Astrocyte (in vitro differentiated cells and primary cell): ENCODE results near the genes SLC41A1 and EIF2D.

DNA sequence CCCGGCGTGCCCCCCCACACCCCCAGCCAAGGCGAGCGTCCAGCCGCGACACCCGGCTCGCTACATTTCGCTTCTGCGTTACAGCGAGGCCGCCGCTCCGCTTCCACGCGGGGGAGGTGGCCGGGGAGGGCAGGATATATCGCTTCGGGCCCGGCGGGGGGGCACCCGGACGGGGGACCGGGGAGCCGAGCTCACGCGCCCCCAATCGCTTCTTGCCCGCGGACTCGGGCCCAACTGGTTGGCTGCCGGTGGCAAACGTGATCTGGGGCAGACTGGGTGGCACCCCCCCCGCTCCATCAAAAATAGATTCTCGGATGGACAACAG lies at the start of gene SLC41A1:
TSS of gene SLC41A1 (minus strand) at position 274 of the 325 bp plus-strand sequence.
- PRO-cap: bidirectional peak, plus-strand start outside the sequence, minus-strand start at position 236 of the sequence
- RRBS, 2 experiments: 1 to 2% methylated on average over 26 to 27 of the region's 35 CpGs

- PRO-cap: no peak
- RRBS, 2 experiments: no CpG with 5 or more reads among the region's 8 CpGs
Observed at GRCh38 chr1:205857770-205858488, 8.0 kb upstream of the PM20D1 start.

DNA sequence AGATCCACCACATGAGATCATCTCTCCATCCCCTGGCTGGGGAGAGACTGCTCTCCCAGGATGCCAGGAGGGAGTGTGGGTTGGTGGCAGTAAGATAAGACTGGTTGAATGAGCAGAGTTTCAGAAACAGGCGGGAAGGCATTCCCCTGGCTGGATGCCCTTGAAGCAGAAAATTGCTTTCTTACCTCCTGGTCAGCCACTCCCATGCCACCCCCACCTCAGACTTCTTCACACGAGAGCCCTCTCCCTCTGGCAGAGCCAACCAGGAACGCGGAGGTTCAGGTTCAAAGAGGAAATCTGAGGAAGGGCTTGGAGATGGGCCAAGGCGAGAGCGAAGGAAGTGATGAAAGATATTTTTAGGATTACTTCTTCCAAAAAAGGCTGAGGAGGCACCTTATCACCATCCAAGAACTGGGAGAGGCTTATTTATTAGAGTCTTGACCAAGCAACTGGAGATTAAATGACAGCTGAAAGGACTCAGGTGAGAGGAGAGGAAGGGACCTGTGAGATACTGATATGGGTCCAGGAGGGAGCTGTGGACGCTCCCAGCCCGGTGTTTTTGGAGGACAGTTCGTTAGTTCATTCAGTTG lies 18.8 kb upstream of the SLC26A9 start:
- PRO-cap: no peak
- RRBS, 2 experiments: no CpG with 5 or more reads among the region's 9 CpGs

- PRO-cap: no peak
- RRBS, 2 experiments: no CpG with 5 or more reads among the region's 8 CpGs
Observed at GRCh38 chr1:206459769-206460299, 10.4 kb upstream of the IKBKE start.

DNA sequence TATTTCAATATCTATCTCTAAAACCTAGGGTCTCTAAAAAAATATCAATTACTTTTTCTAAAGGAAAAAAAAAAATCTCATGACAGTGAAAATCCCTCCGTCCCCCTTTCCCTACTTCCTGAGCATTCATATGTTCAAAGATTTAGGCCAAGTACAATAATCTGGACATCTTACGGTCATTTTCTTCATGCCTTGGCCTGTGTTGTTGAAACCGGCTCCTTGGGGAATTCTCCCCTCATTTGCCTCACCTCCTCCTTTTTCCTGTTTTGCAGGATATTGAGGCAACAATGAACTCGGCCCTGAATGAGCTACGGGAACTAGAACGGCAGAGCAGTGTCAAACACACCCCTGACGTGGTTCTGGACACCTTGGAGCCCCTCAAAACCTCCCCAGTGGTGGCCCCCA lies 9.5 kb upstream of the IKBKE start:
- PRO-cap: no peak
- RRBS, 2 experiments: no CpG with 5 or more reads among the region's 7 CpGs

DNA sequence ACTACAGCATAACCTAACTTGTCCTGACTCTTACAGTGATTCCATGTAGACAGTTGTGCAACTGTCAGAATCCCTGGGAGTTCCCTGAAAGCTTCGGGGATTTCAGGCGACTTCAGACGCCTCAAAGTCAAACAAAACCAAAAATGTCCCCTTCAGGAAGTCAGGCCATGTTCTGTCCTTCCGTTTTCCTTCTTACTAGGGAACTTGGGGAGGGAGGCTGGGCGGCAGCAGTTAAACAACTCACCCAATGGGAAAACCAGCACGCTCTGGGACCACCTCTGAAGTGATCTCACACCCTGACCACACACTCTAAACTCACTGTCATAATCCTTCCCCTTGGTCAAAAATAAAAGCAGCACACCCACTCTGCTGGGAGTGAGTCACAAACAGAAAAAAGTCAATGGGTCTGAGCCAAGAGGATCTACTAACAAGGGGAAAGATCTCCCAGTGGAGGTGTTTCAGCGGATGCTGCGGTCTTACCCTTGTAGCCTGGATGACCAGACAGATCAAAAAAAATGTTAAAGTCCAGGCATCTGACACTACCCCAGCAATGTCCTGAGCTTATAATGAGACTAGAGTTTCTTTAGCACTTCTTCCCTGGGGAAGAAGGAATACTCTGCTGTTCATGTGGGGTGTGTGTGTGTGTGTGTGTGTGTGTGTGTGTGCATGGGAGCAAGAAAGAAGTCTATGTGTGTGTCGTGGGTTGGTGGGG lies 3.3 kb upstream of the RASSF5 start:
- PRO-cap: unidirectional peak, plus-strand start at position 390 of the sequence
- RRBS, 2 experiments: no CpG with 5 or more reads among the region's 9 CpGs

- PRO-cap: no peak
- RRBS, 2 experiments: no CpG with 5 or more reads among the region's 6 CpGs
Observed at GRCh38 chr1:206559138-206560074, 52.1 kb downstream of the RASSF5 start.

- PRO-cap: no peak
- RRBS, 2 experiments: no CpG with 5 or more reads among the region's 6 CpGs
Observed at GRCh38 chr1:206560075-206560417, 52.2 kb downstream of the EIF2D start.

- PRO-cap: no peak
- RRBS, 2 experiments: no CpG with 5 or more reads among the region's 9 CpGs
Observed at GRCh38 chr1:206585058-206585557, 27.2 kb downstream of the EIF2D start.

- PRO-cap: bidirectional peak, plus-strand start at chr1:206612194, minus-strand start at chr1:206612130; unidirectional peak, minus-strand start at chr1:206612442
- RRBS, 2 experiments: no CpG with 5 or more reads among the region's 51 CpGs
Observed at GRCh38 chr1:206611741-206612879, at the start of gene EIF2D. TSS of gene EIF2D (minus strand) at chr1:206612465.

- PRO-cap: no peak
- RRBS, 2 experiments: no CpG with 5 or more reads among the region's 8 CpGs
Observed at GRCh38 chr1:206661270-206661670, 23.4 kb upstream of the MAPKAPK2 start.

DNA sequence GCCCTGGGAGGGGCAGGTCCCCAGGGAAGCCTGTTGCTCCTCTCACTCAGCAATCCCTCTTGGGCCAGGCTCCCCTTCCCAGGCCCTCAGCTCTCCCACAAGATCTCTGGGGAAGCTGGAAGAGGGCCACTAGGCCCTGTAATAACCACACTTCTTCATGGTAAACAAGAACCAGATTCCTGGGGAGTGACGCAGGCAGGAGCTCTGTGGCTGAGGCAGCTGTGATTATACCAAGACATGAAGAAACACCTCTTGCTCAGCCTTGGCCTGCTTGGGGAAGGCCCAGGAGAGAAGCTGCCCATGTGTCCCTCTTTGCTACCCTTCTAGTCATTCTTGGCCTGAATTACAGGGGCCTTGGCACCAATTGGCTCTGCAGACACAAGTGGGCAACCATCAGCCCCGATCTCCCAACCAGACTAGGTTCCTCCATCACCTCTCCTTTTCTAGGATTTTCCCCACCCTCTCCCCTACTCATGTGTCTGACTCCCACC lies 9.8 kb upstream of the MAPKAPK2 start:
- PRO-cap: no peak
- RRBS, 2 experiments: no CpG with 5 or more reads among the region's 2 CpGs

- PRO-cap: no peak
- RRBS, 2 experiments: 67 to 90% methylated on average over 3 of the region's 9 CpGs
Observed at GRCh38 chr1:206691490-206692209, 6.9 kb downstream of the MAPKAPK2 start.

- PRO-cap: no peak
- RRBS, 2 experiments: no CpG with 5 or more reads among the region's 18 CpGs
Observed at GRCh38 chr1:206728501-206729256, 41.9 kb upstream of the IL19 start.

DNA sequence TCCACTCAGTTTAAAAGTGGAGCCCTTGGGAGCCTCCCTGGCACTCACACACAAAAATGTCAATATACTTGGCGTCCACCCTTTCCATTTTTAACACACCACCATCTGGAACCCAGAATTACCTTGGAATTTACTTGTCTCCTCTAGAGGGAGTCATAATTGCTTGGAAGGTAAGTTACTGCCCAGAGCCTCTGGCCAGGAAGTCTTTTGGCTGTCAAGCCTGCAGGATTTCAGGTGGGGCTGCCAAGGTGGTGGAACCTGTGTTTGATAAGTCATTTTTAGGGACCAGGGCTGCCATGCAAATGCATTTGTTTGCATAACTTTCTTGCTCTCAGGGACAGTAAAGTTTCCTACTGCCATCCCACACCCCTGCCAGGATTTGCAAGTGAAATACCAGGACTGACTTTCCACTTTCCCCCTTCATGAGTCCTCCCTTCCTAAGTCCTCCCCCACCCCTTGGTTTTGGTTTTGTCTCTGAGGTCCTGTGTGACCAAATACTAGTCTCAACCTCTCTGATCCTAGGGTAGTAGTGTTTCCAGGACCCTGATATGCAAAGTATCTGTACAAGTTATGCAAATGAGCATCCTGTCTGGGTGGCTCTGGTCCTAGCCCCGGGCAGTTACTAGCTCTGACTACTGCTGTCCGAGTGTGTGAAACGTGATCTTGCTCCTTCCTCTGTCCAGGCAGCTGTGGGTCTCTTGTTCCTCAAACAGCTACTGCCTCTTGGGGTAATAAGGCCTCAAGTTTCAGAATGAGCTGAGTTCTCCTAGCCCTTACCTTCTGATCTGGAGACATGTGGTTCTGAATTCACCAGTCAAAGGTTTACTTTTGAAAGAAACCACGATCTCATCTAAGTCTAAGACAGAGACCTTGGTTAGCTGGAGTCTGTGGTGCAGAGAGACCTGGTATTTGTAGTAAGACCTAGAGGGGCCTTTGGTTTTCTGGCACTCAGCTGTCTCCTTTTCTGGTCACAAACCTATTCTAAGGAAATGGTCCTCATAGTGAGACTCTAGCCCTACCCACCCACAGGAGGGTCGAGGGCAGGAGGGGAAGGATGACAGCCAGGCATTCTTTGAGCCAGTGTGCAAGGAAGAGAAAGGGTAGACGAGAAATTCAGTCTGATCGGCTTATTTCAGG lies 31.2 kb upstream of the IL19 start:
- PRO-cap: no peak
- RRBS, 2 experiments: no CpG with 5 or more reads among the region's 8 CpGs

DNA sequence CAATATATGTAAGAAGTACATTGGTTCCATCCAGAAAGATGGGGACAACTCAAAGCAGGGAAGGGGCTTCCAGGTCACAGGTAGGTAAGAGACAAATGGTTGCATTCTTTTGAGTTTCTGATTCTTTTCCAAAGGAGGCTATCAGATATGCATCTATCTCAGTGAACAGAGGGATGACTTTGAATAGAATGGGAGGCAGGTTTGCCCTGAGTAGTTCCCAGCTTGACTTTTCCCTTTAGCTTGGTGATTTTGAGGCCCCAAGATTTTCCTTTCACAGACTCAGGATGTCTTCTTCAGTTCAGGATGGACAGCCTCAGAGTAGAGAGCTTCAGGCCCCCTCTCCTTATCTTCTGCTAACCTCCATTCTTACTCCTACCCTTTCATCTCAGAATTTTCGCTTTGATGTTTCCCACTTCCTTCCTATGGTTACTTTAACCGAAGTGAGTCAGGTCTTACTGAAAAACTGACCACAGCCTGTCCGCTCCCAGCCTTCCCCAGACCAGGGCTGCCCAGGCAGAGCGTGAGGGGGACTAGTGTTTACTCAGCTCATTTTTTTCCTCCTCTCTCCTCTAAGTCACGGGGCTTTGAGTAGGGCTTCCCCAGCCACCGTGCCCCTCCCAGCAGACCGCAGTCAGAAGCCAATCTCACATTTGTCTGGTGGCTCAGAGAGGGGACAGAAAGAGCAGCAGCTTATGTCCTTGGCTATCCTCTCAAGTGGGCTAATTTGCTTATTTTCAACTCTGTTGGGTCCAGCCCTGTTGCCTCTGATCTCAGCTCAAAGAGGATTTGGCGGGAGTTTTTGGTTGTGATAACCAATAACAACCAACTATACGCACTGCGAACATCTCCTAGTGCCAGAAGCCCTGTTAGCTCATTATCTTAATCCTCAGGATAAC lies 4.3 kb upstream of the IL19 start:
- PRO-cap: no peak
- RRBS, 2 experiments: no CpG with 5 or more reads among the region's 10 CpGs

DNA sequence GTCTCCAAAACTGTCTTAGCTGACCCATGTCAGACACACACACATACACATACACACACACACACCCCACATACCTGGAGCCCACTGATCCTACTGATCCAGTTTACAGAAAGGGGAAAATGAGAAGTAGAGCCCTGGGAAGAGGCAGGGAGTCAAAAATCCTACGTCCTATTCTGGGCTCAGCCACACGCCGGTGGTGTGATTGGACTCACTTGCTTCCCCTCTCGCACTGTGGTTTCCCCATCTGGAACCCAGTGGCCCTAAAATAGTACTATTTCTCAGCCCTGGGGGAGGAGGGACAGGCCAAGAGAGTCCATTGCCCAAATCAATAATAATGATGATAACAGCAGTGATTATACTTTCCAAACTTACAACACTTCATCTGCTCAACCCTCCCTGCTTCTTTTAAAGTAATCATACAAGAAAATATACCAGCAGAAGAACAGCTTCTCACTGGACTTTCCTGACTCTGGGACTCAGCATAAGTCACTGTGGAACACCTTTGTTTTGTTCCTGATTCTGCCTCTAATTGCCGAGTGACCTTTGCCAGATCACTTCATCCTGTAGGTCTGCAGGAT lies 3.0 kb upstream of the PIGR start:
- PRO-cap: no peak
- RRBS, 2 experiments: no CpG with 5 or more reads among the region's 5 CpGs

GRCh38 chr1:206952888-206953435 lies 6.7 kb upstream of the PIGR start:
- PRO-cap: no peak
- RRBS, 2 experiments: no CpG with 5 or more reads among the region's 5 CpGs

DNA sequence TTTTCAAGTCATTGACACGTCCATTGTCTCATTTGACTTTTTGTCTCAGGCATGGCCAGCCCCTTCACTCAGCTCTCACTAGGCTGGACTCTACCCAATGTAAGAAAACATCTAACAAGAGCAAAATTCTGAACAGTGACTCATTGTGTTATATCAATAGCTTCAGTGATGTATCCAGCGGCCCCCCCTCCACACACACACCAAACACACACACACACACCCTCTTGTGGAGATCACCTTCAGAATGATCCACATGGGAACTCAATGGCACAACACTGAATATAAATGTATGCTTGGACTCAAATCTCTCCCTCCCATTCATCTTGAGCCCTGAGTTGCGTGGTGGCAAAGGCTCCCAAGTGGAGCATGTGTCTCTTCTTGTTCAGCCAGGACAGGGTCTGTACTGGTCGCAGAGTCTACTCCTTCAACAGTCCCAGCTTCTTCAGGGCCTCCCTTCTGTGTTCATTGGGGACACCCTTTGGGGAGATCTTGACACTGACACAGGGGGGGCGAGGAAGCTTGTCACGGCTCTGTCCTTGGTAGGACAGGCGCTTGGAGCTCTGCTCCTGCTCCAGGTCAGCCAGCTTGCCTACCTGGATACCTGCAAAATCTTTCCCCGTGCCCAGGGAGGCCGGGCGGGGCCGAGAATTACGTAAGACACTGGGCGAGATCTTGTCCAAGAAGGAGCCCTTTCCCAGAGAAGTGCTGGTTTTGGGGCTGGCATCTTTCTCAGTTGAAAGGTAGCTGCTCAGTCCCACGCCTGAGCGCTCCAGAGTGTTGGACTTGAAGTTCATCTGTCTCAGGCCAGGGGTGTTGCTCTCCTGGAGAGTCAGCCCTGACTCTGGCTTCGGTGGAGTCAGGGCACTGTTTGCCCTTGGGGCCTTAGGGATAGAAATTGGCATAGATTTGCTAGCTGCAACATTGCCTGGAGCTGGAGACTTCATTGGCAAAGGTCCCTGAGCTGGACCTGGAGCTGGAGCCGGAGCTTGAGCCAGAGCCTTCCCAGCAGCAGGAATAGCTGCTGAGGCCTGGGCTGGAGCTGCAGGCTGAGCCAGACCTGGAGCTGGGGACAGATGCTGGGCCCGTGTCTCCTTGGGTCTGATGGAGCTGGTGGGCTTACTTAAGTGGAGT lies 10.6 kb downstream of the C1orf116 start:
- PRO-cap: no peak
- RRBS, 2 experiments: no CpG with 5 or more reads among the region's 18 CpGs

DNA sequence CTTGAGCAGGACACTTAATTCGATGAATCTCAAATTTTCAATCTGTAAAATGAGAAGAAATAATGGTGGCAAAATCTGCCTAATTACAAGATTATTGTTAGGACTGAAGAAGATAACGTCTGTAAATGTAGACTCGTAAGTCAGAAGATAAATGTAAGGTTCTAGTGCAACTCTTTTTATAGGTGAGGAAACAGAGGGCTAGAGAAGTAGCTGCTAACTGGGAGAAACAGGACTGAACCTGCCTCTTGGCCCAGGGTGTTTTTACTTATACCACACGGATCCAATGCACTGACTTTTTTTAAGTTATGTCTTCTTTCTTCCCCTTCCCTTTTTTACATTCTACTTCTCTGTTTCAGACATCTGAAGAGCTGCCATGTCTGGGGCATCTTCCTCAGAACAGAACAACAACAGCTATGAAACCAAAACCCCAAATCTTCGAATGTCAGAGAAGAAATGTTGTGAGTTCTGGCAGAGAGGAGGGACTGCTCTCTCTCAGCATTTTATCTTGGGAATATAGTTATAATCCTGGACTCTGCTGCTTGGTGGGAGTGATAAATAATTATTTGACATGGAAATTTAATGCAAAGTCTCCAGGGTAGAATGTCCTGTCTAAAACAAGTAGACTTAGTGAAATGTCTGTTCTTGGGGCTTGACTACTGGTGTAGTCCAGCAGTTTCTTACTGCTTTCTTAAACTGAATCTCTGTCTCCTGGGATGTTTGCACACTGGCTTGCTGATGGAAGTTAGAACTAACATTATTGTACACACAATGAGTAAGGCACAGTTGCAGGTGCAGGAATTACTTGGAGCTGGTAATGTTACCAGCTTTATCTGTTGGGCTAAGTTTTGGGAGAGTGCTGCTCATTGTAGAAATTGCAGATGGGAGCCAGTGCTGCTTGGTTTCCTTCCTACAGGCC lies 1.5 kb downstream of the PFKFB2 start:
- PRO-cap: no peak
- RRBS, 2 experiments: no CpG with 5 or more reads among the region's 5 CpGs